Mammary microvascular endothelial cell (primary cell): ENCODE data around the gene ACKR3.

- RAMPAGE, long total RNA, result no peak
Observed at GRCh38 chr2:235639350-235639923, 145.6 kb downstream of the AGAP1 start.

DNA sequence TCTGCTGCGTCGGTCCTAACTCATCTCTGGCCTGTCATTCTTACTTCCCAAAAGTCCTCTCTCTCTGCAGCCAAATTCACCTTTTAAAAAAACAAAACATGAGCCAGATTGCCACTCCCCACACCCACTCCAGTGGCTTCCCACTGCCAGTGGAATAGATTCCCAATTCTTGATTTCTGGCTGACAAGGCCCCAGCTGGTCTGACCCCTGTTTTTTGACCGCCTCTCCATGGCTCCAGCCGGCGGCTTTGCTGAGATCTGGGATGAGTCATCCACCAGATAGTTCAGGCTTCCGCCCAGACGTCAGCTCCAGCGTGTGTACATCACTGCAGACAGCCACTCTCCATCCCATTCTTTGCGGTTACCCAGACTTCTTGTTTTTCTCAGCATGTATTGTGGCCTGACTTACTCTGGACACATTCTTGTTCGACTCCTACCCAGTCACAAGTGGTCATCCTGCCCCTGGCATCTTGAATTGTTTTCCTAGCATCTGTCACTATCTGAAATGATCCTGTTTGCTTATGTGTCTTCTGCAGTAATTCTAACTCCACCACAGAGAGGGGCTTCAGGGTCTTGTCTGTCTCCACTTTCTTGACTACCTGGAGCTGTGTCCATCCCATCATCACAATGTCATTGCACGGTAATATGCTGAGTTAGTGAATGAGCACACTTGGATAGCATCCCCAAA, 227.8 kb downstream of the GBX2 start:
- RAMPAGE, long total RNA, result no peak

DNA sequence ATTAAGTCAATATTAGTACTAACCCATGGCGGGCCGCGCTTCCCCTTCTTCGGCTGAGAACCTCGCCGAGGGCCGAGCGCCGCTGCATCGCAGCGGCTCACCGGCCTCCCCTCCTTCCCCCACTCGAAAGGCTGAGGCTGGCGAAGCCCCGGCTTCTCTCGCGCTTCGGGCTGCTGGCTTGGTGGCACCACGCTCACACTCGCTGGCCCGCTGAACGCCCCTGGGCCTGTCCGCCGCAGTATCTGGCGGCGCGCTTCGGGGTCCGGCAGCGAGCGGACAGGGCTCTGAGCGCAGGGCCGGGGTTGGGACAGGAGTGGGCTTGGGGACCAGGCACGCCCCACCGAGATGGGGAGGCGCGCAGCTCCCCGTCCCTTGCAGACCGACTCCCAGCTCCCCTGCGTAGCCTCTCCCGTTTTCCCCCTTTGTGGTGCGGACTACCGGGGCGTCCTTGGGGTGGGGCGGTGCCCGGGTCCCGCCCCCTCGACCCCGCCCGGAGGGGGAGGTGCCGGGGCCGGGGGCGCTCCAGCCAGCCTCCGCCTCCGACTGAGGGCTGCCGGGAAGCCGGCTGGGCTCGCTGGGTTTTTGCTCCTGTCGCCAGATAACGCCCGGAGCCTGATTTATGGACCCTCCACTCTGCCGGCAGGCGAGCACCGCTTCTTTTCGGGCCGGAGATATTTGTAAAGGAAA, 3.9 kb downstream of the GBX2 start:
- RAMPAGE, long total RNA, result start-site peak on the minus strand centred at position 410 of the sequence, 44 bp wide, 82 and 51 reads in 2 replicates

- RAMPAGE, long total RNA, result no peak
Observed at GRCh38 chr2:236262139-236262760, 2.0 kb downstream of the ASB18 start.

DNA sequence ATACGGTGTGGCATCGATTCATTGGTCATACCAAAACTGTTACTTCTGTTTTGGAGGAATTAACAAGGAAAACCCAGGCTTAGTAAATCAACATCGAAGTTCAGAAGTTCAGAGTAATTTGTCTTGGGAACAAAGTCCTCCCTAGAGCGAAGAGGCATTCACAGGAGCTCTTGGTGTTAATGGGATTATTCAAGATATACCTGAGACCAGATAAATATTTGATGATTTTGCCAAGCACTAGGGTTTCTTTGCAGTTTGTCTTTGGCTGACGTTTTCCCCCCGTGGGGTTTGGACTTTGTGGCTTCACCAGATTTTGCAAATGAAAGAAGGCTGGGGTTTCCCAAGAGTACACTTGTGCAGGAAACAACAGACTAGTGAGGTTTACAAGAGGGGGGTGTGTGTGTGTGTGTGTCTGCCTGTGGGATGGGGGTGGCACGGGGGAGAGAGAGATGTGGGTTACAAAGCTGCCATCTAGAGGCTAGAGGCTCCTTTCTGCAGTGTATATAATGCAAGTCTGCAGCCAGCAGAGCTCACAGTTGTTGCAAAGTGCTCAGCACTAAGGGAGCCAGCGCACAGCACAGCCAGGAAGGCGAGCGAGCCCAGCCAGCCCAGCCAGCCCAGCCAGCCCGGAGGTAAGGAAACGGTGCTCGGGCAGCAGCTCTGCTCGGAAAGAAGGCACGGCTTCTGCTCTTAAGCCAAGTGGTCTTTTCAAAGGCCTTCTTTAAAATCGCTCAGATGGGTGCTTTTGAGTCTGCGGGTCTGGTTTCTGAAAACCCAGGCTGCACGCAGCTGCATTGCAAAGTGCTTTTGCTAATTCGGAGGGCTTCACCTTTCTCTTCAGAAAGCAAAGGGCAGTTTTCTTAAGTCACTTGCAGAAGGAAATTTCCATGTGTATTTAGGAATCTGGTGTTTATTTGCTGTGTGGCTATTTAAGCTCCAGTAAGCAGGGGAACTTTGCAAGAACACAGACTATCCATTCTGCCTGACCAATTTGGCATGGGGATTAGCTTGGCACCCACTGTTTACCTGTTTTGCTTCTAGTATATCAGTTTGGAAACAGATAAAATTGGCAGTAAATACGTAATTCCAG, at the start of gene ACKR3:
TSS of gene ACKR3 (plus strand) at position 533 of the 1,090 bp plus-strand sequence.
- RAMPAGE, long total RNA, result no peak

DNA sequence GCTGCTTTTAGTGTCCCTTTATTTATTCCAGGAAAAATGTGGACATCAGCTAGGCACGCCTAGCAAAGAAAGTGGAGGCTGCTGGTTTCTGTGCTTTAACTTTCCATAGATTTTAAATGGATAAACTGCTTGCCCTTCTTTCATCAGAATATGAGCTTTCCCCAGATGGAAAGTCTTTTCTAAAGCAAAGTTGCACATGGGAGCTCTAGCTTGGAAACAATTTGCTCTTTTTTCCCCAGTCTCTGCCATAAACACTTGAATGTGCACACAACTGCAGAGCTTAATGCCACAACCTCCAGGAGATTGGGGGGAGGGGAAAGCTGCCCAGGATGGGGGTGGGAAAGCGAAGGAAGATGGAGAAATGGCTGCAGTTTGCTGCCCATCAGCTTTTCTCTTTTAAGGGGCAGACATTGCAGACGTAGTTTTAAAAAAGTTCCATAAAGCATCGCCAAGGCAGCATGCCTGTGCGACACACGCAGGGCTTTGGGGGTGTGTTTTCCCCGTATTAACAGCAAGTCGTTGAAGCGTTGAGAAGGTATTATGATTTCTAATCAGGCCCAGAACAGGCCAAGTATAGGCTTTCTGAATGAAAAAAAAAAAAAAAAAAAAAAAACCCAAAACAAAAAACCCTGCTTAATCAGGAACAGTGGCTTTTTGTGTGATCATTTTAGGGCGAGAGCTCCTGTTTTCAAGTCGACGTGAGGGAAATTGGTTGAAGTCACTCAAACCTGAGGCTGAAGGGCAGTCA, 1.6 kb downstream of the ACKR3 start:
- RAMPAGE, long total RNA, result no peak

- RAMPAGE, long total RNA, result no peak
Observed at GRCh38 chr2:236626092-236626702, 56.6 kb downstream of the ACKR3 start.

DNA sequence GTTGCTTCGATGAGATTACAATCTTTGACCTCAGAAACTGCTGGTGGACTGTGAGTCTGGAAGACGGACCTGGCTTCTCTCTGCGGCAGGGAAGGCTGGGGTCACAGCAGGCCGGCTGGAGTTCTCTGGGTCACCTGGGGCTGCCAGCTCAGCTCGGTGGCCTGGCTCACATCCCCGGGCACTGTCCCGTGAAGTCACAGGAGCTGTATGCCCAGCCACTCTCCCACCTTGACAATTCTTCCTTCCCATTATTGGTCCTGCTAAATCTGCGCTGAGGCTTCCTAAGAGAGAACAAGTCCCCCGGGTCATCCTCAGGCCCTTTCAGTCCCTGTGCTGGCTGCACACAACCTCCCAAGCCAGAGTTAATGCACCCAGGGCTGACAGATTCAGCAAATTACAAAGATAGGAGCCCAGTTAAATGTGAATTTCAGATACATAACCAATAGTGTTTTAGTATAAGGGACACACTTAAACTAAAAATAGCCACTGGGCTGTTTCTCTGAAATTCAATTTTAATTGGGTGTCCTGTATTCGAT, 160.9 kb downstream of the ACKR3 start:
- RAMPAGE, long total RNA, result no peak

GRCh38 chr2:236732700-236733123, 163.1 kb downstream of the ACKR3 start:
- RAMPAGE, long total RNA, result no peak

DNA sequence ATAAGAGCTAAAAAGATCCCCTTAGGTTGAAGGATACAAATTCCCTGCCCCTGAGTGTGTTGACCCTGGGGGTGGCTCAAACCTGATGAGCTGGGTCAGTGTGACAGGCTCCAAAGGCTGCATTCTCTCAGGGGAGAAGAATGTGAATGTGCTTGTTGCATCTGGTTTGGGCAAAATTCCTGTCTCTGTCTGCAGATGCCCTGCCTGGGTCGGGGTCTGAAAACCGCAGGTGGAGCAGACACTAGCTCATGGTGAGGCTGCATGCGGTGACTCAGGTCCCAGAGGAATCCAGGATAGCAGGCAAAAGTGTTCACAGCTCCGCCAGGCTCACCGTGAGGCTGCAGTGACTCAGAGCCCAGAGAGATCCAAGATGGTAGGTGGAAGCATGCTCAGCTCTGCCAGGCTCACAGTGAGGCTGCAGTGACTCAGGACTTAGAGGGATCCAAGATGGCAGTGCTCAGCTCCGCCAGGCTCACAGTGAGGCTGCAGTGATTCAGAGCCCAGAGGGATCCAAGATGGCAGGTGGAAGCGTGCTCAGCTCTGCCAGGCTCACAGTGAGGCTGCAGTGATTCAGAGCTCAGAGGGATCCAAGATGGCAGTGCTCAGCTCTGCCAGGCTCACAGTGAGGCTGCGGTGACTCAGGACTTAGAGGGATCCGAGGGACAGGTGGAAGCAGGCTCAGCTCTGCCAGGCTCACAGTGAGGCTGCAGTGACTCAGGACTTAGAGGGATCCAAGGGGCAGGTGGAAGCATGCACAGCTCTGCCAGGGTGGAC, 200.4 kb downstream of the ACKR3 start:
- RAMPAGE, long total RNA, result no peak

GRCh38 chr2:236972557-236973372, 112.9 kb upstream of the COPS8 start:
- RAMPAGE, long total RNA, result no peak

GRCh38 chr2:236985833-236986187, 99.9 kb upstream of the COPS8 start:
- RAMPAGE, long total RNA, result no peak

DNA sequence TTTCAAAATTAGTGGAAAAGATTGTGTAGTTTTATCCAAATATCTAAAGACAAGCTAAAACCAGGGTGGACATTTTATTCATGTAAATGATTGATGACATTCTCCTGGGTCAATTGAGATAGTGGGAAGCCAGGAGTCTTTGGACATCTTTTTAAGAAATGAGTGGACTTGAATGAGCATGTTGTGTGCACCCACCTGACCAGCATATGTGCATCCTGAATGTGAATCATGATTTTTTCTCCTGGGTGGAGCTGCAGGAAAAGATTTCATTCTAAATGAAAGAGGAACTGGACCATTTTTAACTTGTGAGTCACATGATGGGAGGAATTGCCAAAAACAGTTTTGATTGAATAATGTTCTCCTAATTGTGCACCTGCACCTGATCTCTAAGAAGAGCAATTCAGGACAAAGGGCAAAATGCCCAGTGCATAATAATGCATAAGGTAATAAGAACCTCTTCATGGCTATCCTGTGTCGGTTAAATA, 32.3 kb downstream of the COPS8 start:
- RAMPAGE, long total RNA, result no peak

DNA sequence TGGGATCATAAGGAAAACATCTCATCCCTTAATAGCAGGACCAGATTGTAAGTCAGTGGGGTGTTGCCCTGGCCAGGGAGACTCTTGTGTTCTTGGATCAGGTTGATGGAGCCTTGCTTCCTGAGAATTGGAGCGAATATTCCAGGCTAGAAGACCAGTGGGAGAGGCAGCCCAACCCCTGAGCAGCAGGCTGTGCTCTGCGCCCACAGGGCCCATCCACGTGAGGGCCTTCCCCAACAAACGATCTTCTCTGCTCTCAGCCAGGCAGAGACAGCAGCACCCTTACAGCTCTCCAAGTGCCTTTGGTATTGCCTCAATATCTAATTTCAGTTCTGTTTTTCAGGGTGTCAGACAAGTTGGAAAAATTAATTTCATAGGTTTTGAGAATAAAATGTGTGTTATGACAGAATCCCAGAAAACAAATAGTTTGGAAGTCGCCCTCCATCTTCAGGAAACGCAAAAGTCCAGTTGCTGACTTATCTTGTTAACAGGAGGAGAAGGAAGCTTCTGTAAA, 105.4 kb downstream of the COPS8 start:
- RAMPAGE, long total RNA, result no peak

GRCh38 chr2:237310656-237311236, 103.2 kb downstream of the COL6A3 start:
- RAMPAGE, long total RNA, result no peak

DNA sequence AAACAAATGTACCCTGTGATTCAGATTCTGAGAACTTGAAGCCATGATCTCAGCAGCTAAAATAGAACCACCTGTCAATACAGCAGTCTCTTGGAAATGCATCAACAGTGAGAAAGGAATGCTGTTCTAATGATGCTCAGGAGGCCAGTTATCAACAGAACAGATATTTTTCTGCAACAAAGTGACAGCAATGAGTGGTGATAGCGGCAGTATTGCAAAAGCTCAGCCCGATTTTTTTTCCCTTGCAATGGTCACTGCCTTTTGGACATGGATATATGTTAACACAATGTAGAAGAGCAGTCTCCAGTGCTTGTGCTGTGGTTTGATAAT, 10.6 kb downstream of the COL6A3 start:
- RAMPAGE, long total RNA, result no peak

DNA sequence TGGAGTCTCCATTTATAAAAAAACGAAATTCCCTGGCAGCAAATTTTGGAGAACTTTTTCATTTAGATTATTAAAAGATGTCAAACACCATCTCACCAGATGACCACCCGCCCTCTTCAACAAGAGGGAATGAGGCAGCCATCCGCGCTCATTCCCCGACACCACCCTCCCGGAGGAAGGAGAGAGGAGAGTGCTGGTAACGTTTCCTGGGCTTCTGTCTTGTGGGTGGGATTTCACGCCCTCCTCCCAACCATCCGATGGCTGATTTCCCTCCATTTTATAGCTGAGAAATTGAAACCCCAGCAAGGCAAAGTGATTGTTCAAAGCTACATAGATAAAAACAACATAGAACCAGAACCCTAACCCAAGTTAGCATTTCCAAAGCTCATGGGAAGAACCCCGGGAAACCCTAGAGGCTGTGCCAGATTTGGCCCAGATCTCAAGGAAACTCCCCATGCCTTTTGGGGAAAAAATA, 8.6 kb downstream of the COL6A3 start:
- RAMPAGE, long total RNA, result no peak

GRCh38 chr2:237449075-237449882, 35.3 kb upstream of the COL6A3 start:
- RAMPAGE, long total RNA, result no peak

DNA sequence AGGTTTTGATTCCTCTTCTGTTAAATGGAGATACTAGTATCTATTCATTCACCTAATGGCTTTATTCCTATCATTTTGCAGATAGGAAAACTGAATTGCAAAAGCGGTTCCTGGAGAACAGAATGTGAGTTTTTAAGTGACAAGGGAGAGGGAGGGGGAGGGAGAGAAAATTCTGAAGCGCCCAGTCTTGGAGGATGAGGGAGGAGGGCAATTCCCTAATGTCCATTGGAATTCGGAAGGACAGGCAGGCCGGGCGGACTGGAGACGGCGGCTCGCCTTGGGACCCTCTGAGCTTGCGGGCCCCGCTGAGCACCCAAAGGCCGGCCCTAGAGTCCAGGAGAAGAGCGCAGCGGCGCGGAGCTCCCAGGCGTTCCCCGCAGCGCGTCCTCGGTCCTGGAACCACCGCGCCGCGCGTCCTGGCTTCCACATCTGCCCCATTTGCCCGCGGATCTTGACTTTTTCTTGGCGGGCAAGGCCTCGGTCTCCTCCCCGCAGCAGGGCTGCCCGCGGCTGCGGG, 807 bp upstream of the MLPH start:
- RAMPAGE, long total RNA, result no peak

DNA sequence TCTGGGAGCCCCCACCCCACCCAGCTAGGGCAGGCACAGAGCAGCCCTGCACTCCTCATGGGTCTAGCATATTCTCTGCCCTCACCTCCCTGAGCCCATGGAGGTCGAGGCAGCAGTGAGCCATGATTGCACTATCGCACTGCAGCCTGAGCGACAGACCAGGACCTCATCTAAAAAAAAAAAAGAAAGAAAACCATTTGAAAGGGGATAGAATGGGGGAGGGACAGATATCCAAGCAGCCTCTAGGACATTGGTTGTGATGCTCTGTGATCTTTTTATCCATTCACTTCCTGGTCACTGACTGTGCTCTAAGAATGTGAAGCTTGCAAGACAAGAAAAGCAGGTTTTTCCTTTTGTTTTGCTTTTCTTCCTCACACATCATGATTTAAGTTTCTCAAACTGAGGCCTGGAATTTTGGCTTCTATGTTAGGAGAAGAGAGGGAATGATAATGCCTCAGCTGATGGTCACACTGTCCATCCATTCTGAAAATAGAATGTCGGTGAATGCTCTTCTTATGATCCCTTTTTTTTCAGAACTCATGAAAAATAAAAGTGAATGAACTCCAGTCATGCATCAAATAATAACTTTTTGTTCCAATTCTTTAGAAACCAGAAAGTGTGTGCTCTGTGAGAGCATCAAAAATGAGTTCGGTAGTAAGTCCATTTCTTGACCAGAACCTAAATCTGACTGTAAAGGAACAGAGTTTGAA, 3.3 kb downstream of the MLPH start:
- RAMPAGE, long total RNA, result no peak